ENCODE data around the genes MRPL12 and MCRIP1.

- PRO-cap = no peak
Measured at GRCh38 chr17:81165599-81166063, 324 bp downstream of the PVALEF start.

DNA sequence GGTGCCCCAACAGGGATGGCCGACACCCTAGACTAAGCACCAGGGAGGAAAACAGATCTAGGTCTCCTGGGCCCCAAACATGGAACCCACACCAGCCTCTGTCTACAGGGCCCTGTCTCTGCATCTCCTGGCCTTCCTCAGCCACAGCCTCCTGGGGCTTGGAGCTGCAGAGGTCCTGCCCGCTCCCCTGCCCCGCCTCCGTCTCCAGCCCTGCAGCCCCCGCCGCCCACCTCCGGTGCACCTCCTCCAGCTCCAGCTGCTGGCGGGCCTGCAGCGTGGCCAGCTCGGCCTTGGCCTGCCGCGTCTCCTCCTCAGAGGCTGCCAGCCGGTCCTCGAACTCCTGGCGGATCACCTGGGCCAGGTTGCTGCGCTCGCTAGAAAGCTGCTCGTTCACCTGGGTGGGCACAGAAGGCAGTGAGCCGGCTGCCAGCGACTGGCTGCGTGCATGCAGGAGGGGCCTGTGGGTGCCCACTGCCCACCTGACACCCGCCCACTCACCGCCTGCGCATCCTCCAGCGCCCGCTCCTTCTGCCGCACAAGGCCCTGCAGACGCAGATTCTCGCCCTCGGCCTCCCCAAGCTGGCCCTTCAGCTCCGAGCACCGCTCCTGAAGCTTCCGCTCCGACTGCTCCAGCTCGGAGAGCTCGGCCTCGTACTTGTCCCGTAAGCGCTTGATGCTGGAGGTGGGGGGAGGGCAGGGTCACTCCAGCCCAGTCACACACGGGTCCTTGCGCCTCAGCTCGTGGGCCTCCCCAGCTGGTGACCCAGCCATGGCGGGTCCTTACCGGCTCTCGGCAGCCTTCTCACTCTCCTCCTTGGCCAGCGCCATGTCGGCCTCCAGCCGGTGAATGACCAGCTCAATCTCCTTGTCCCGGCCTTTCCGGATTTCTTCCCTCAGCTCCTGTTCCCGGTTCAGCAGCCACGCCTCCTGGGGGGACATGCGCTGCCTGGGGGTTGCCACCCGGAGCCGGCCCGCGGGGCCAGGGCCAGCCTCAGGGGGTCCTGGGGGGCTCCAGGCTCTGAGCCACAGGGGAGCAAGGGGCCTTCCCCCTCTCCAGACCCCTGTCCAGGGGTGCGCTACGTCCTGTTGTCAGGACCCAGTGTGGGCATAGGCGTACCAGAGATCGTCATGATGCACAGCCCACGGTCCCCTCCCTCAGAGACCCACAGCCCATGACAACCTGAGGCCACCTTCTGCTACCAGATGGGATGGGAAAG lies 24.8 kb upstream of the AATK start:
- PRO-cap = no peak

DNA sequence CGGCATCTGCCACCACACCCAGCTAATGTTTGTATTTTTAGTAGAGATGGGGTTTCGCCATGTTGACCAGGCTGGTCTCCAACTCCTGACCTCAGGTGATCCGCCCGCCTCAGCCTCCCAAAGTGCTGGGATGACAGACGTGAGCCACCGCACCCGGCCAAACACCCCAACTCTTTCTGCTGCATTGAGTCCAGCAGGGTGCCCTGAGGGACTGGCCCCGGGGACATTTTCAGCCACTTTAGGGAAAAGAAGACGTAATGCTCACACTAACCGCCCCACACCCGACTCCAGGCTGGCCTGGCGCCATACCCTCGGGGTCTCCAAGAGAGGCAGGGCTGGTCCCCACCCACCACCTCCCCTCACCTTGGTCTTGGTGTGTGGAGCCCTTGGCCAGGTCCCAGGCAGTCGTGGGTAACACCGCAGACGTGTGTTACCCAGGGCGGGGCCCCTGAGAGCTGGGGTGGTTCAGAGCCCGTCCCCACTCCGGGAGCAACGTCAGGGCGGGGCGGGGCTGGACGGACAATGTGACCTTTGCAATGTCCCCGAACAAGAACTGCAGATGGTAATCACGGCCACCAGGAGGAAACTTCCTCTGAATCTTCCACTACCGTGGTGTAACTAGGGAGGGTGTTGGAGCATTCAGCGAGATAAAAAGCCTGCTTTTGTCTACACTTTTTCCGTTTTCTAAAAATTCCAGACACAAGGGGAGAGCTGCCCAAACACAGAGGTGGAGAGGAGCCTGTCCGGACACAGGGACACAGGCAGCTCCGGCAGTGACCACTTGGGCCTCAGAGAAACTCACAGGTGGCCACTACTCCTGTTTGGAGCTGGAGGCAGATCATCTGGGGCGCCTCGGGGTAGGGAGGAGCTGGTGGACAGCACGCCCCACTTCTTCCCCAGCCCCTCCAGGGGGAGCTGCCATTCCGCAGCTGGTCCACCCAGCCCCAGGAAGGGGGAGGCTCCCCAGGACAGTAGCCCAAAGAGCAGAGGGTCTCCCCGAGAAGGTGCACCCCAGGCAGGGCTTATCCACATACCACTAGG lies 14.0 kb upstream of the SLC38A10 start:
- PRO-cap = no peak

DNA sequence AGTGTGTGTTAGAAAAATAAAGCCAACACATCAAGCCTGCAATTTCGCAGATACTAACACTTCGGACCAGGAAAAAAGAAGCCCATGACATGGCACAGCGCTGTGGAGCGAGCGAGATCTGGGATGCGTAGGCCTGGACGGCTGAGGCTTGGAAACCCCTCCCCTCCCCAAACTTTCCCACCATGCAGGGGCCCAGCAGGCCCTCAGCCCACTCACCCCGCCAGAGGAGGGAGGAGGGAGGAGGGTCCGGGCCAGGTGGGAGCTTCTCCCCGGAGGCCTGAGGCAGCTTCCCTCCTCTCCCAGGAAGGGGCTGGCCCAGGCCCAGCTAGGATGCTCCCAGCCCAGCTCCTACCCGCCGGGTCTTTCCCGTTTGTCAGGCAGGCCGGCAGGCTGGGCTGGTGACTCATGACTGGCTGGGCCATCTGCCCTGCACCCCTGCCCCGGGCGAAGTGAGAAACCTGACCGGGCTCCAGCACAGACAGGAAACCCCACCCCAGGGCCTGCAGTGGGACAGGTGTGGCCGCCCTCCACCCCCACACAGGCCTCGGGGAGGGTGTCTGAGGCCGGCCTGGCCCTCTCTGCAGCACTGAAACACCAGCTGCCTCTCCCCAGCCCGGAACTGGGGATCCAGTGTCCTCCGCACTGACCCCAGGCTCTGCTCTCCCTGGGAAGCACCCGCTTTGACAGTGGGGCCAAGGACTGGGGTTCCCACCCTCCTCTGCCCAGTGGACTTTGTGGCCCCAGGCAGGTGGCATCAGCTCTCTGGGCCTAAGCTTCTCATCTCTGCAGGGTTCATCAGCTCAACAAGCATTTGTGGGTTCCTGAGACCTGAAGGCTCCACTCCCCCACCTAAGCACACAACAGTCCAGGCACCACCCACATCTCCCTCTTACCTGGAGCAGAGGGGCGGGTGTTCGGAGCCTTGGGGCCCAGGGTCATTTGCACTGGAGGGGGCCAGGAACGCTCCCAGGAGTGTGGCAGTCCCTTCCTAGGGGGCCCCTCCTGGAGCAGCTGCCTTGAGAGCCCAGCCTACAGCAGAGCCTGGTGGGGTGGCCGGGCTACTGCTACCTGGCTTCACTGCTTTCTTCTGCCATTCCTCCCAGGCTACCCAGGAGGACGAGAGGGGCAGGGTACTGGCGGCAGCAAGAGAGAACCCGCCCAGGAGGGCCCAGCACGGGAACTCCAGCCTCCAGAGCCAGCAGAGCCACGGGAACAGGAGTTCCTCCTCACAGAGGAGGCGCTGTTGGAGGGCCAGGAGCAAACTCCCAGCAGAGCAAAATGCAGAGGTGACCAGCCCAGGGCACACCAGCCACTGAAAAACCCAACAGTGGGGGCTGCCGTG lies 34.6 kb upstream of the SLC38A10 start:
- PRO-cap = no peak

- PRO-cap = no peak
Measured at GRCh38 chr17:81335643-81336279, 40.7 kb upstream of the SLC38A10 start.

DNA sequence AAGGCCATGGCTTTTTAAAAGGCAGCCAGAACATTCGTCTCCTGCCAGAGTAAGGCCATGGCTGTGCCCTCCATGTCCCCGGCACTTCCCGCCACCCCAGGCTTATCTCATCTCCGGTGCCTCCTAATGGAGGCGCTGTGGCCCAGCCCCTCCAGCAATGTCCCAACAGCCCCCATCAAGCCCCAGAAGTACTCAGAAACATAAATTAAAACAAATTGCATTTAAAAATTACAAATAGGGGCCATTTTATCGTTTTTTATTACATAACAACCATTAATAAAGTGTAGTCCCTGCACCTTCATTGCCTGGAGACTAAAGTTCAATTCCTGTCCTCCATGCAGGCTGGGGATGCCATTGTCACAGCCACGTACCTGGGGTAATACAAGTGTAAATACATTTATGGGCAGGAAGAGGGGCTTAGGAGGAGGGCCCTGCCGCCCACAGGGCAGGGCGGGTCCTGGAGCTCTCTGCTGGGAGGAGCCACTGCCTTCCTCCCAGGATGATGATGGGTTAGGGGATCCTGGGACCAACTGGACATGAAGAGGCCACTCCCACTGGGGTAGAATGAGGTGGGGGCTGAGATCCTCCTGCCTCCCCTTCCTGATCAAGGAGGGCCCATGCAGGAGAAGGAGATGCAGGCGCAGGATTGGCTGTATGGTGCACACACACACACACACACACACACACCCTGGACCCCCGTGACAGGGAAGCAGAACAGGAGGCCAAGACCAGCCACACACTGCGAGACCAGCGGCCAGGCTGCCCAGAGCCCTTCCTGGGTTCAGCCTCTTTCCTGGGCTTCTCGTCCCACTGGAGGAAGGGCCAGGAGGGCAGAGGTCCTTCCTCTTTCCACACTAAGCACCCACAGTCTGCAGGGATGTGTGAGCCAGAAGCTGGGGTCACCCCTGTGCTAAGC lies 44.1 kb upstream of the SLC38A10 start:
- PRO-cap = no peak

DNA sequence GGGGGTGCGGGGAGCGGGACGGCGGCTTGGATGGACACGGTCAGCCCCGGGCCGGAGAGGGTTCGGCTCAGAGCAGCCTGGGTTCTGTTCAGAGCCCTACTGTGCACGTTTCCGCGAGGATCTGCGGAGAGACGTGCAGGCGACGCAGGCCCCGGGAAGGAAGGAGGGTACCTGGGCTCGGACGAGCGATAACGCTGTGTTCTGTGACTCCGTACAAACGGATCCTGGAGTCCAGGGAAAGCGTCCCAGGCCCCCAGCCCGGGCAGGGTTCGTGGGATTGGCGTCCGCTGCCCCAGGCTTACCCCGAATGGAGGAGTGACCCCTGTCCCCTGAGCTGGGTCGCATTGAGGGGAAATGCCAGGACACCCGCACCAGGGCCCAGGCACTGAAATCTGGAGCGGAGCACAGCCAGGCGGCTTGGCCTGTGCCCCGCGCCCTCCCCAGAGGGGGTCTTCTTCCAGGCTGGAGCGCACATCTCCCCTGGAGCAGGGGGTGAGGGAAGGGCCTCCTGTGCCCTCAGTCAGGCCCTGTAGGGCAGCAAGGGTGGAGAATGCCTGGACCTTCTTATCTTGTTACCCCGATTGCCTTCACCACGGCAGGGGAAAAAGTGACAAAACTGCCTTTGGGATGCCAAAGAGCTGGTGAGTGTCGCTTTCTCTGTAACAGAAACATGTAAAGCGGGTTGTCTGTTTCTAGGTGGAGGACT lies 48.5 kb upstream of the BAHCC1 start:
- PRO-cap = no peak

GRCh38 chr17:81389526-81390745 lies 5.3 kb upstream of the BAHCC1 start:
- PRO-cap = no peak

DNA sequence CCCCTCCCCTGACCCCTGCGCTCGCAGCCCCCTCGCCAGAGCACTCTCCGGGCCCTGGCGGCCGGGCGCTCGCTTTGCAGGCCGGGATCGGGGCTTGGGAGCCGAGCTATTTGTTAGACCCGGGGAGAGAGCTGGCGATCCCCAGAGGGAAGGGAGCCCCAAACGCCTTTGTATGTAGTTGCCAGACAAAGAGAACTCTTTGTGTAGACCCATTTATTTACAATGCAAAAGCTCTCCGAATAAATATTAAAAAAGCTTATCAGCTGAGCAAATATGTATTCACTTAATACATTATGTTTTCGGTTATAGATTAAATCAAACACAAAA lies 2.4 kb downstream of the BAHCC1 start:
- PRO-cap = no peak

- PRO-cap = no peak
Measured at GRCh38 chr17:81453746-81454157, 58.5 kb downstream of the BAHCC1 start.

DNA sequence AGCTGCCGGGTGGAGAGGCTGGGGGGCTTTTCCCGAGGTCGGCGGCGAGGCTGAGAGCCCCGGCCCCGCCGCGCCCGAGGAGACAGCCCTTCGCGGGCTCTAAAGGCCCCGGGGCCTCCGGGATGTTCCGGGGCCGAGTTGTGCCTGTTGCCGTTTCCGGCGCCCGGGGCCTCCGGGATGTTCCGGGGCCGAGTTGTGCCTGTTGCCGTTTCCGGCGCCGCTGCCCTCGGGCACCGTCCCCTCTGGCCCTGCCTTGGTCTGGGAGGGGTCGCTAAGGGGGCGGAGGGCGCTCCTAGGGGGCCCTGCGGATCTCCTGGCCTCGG lies 24.4 kb downstream of the ACTG1 start:
- PRO-cap = no peak

- PRO-cap = no peak
Measured at GRCh38 chr17:81499935-81500389, 12.6 kb downstream of the ACTG1 start.

GRCh38 chr17:81577299-81578106 lies 25.4 kb upstream of the FAAP100 start:
- PRO-cap = no peak

DNA sequence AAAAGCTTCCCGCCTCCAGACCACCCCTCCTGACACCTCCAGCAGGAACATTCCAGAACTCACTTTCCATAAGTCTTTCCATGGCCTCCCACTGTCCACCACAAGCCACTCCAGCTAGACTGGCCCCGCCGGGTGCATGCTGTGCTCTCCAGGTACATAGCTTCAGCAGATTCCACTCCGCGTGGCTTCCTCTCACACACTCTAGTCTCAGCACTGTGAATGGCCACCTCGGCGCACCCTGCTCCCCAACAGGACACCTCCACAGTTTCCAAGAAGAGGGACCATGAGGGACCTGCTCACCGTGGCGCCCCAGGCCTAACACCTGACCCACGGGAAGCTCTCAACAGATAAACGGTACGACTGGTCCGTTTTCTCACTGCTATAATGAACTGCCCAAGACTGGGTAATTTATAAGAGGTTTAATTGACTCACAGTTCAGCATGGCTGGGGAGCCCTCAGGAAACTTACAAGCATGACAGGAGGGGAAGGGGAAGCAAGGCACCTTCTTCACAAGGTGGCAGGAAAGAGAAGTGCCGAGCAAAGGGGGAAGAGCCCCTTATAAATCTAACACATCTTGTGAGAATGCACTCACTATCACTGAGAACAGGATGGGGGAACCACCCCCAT lies 26.1 kb upstream of the FAAP100 start:
- PRO-cap = no peak

DNA sequence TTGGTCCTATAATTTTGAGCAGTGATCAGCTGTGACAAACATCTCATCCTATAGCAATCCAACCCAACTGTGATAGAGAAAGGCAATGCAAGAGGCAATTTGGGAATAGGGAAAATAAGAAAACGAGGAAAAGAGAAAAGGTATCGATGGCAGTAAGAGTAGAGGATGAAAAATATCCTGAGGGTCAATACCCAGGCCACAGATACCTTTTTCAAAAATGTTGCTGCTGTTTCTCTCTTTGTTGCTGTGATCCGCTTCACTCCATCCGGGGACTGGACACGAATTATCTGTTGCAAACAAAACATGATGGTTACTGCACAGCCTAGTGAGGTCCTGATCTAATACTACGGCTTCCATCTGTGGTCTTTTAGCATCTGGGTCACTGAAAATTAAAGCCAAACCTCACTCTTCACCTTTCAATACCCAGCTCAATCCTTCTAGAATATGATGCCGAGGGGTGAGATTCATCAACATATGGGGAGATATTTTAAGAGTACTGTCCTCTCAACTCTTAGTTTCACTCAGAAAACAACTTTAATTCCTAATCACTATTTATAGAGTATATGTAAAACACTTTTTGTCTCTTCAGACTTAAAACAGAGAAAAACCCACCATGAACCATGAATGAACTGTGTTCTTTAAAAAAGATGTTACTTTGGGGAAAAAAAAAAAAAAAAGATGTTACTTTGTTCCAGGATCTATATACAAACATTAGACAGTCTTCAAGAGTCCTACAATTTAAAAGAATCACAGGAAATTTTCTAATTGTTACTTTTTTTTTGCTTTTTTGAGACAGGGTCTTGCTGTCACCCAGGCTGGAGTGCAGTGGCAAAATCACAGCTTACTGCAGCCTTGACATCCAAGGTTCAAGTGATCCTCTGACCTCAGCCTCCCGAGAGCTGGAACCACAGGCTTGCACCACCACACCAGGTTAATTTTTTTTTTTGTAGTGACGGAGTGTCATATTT lies 7.1 kb downstream of the NPLOC4 start:
- PRO-cap = no peak

- PRO-cap = bidirectional peak, plus-strand start at chr17:81703420, minus-strand start at chr17:81703302
Measured at GRCh38 chr17:81703155-81703670, at the start of gene MRPL12. Gene MRPL12 (plus strand): TSS chr17:81703367.

GRCh38 chr17:81711067-81711651 lies 925 bp upstream of the SLC25A10 start:
- PRO-cap = no peak

DNA sequence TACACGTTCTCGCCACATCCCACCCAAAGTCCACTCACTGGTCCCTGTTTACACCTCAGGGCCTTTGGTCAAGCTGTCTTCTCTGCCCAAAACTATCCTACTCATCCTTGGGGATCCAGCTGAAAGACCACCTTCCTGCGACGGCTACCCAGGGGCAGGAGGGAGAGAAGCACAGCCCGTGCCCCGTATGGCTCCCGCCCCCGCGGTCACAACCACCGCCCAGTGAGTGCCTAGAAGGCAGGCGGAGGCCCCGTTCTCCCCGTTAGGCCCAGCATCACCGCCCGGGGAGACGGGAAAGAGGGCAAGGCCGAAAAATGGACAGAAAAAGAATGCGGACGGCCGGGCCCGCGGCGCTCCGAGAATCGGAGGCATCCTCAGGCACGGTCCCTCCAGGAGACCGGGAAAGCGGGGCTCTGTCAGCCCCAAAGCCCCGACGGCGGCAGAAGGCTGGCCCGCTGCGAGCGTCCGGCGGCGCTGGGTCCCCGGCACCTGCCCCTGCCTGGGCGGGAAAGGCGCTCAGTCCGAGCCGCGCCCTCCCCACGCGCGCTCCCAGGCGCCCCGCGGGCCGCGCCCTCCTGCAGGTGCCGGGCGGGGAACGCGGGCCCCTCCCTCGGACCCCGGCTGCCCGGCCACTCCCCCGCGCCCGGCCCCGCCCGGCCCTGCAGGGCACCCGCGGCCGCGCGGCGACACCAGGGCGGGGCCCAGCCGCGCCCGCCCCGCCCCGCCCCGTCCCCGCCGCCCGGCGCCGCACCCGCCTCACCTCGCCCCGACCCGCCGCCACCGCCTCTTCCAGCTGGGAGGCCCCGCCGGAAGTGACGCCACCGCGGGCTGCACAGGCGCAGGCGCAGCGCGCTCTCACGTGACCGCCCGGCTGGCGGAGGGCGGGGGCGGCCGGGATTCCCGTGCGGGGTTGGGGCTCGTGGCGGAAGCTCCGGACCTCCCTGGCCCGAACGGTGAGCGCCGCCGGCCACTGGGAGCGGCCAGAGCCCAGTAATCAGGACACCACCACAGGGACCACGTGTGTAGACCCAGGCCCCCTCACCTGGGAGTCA lies at the start of gene MCRIP1:
MCRIP1 (minus strand) TSS at position 814 of the 1,052 bp plus-strand sequence.
- PRO-cap = bidirectional peak, plus-strand start at position 897 of the sequence, minus-strand start at position 814 of the sequence

- PRO-cap = no peak
Measured at GRCh38 chr17:81843382-81844234, 8.8 kb upstream of the PPP1R27 start.

- PRO-cap = no peak
Measured at GRCh38 chr17:81859034-81859419, 1.3 kb downstream of the P4HB start.